Metastatic Lung Carcinoma in the Adrenal Gland (tissue), 1 donor: Measurements from ENCODE around the genes B3GNT6 and GDPD4.

DNA sequence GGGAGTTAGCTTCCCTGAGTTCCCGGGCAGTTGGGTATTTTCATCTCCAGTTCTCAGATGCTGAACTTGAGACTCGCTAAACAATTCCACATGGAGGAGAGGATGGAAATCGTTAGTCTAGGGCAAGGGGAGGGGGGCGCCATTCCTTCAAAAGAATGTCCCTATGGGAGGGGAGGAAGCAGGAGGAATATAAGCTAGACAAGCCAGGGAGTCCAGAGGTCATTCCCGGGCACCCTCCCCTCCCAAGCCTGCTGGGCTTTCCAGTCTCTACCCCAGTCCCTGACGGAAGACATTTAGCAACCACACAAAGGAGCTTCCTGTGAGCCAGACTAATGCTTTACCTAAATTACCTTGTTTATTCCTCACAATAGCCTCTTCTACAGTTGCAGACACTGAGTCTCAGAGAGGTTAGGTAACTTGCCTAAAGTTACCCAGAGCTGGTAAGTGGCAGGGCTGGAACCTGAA lies 2.0 kb upstream of the TSKU start:
- PRO-cap, result unidirectional peak, plus-strand start at position 275 of the sequence

DNA sequence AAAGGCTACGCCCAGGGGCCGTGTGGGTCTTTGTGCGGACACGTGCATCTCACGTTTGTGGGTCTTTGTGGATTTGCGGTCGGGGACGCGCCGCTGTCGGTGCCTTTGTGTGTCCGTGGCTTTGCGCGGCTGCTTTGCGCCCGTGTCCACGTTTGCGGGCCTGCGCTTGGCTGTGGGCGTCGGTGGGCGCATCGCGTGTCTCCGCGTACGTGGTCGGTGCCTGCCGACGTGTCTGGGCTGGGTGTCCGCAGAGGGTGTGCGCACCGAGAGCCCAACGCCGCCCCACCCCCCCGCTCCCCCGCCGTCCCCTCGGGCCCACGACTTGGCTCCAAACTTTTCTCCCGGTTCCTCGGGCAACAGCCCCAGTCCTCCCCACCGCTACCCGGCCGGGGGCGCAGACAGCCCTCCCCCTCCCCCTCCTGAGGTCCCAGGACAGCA lies 483 bp downstream of the TSKU start:
- PRO-cap, result bidirectional peak, plus-strand start at position 70 of the sequence, minus-strand start outside the sequence

DNA sequence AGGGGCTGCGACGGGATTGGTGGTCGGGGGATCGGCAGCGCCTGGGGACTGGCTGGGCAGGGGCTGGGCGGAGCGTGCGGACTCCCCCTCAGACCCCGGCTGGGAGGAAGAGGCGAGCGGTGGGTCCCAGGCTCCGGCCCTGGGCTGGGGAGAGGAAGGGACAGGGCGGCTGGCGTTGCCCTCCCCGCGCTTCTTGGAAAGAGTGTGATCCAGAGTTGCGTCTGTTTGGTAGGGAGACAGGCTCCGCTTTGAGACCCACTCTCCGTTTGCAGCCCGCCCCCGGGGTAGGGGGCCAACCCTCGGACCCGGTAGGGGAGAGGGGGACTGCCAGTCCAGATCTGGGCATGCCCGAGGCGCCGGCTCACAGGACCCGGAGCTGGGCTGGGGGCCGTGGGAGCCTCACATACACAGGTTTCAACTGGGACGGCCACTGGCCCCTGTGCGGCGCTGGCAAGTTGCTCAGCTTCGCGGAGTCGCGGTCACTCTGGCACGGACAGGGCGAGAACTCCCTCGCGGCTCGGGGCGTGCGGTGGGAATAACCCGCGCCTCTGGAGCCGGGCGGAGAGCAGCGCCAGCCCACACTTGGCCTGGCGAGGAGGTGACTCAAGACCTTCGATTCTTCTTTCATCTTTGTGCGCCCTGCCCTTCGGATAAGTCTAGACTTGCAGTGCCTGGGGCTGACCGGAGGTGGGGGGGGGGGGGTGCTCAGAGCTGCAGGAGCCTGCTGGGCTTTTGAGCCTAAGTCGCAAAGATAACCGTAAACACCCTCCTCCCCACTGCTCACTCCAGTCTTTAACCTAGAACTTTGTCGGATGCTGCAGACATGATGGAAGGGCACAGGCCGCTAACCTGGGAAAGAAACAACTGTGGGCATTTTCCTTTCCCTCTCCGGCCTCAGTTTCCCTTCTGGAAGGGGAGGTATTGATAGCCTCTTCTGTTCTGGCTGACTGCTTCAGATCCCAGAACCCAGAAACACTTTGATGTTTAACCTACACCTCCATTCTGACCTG lies 1.2 kb downstream of the TSKU start:
- PRO-cap, result bidirectional peak, plus-strand start at position 91 of the sequence, minus-strand start at position 195 of the sequence

DNA sequence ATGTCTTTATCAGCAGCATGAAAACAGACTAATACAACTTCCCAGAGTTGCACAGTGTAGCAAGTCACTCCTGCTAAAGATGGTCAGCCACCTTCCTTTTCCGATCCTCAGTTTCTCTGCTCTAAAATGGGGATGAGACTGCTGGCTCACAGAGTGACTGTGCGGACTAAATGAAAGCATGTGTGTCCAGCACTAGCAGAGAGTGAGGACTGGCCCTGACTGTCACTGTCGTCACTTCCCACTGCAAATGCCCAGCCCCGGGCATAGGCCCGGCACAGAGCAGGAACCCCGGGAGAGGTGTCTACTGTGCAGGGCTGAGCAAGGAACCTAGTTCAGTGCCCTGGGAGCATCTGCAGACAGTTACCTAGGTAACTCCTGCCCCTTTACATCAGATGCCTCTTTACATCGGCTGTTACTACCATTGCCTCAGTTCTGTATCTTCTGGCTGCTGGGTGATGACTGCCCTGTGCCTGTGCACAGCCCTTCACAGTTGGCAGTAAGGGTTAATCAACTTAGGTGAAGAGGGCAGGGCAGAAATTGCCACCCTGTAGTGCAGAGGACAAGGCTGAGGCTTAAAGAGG lies 9.8 kb downstream of the TSKU start:
- PRO-cap, result no peak

DNA sequence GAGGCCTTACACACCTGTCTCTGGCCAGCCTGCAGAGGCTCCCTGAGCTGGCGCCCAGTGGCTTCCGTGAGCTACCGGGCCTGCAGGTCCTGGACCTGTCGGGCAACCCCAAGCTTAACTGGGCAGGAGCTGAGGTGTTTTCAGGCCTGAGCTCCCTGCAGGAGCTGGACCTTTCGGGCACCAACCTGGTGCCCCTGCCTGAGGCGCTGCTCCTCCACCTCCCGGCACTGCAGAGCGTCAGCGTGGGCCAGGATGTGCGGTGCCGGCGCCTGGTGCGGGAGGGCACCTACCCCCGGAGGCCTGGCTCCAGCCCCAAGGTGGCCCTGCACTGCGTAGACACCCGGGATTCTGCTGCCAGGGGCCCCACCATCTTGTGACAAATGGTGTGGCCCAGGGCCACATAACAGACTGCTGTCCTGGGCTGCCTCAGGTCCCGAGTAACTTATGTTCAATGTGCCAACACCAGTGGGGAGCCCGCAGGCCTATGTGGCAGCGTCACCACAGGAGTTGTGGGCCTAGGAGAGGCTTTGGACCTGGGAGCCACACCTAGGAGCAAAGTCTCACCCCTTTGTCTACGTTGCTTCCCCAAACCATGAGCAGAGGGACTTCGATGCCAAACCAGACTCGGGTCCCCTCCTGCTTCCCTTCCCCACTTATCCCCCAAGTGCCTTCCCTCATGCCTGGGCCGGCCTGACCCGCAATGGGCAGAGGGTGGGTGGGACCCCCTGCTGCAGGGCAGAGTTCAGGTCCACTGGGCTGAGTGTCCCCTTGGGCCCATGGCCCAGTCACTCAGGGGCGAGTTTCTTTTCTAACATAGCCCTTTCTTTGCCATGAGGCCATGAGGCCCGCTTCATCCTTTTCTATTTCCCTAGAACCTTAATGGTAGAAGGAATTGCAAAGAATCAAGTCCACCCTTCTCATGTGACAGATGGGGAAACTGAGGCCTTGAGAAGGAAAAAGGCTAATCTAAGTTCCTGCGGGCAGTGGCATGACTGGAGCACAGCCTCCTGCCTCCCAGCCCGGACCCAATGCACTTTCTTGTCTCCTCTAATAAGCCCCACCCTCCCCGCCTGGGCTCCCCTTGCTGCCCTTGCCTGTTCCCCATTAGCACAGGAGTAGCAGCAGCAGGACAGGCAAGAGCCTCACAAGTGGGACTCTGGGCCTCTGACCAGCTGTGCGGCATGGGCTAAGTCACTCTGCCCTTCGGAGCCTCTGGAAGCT lies 13.6 kb downstream of the TSKU start:
- PRO-cap, result no peak

GRCh38 chr11:76801079-76801766 lies 18.1 kb downstream of the TSKU start:
- PRO-cap, result no peak

GRCh38 chr11:76850789-76851336 lies 9.9 kb upstream of the ACER3 start:
- PRO-cap, result no peak

DNA sequence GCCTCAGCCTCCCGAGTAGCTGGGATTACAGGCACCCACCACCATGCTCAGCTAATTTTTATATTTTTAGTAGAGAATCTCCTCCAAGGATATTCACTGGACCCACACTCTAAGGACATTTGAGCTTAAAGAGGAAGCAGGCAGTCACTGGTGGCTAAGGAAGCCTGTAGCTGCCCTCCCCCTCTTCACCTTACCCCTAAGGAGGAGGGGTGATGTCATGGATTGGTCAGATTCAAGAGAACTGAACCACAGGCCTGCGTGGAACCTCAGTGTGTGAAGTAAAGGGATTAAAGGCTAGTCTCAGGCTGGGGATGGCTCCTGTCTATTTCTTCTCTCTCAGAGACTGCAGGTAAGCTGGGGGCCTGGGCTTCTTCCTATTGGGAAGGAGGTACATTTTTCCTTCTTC lies at the start of gene B3GNT6:
TSS of gene B3GNT6 (plus strand) at position 269 of the 406 bp plus-strand sequence.
- PRO-cap, result bidirectional peak, plus-strand start at position 269 of the sequence, minus-strand start at position 121 of the sequence

DNA sequence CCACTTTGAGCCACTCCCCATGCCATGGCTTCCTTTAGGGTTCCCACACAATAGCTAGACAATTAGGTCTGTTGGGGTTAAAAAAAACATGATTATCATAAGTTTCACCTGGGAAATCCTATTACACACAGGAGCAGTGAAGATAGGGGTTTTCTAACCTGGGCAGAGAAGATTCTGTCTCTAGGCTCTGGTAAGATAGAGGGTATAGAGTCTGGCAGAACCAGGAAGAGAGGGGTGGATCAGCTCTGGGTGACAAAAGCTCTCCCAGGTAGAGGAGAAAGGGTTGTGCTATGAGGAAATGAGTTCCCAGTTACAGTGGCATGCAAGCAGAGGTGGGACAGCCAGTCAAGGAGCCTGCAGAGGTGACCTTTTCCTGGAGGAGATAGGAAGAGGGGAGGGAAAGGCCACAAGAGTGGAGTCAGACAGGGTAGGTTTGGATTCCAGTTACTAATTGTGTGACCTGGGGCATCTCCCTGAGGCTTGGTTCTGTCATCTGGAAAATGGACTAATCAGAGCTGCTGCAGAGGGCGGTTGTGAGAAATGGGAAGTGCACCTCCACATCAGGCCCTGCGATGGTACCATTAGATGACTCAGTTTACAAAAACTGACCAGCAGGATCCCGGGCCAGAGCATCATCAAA lies 3.4 kb upstream of the CAPN5 start:
- PRO-cap, result no peak

- PRO-cap, result no peak
Measured at GRCh38 chr11:77064500-77065034, 2.2 kb upstream of the CAPN5 start.

GRCh38 chr11:77154280-77154864 lies 26.3 kb downstream of the MYO7A start:
- PRO-cap, result no peak

DNA sequence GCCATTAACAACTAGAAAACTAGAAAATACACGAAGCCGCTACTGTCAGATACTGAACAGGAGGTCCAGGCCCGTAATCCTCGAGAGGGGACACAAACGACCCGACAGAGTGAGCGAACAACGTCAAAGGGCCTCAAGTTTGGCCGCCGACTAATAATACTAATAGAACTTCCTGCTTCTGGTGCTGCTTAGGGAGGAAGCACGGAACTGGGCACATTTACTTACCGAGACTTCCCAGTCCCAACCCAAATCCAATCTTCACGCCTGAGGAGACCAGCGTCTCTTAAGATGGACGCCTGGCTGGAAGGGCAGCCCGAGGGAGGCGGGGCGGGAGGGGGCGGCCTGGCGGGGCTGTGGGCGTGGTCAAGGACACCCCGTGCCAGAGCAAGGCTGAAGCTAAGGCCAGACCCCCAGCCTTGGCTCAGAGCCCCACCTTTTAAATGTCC lies at the start of gene GDPD4:
TSS of gene GDPD4 (minus strand) at position 307 of the 446 bp plus-strand sequence.
- PRO-cap, result no peak

GRCh38 chr11:77725387-77725771 lies 87.8 kb upstream of the CLNS1A start:
- PRO-cap, result no peak

GRCh38 chr11:77885992-77886809 lies 65.3 kb downstream of the AAMDC start:
- PRO-cap, result no peak

DNA sequence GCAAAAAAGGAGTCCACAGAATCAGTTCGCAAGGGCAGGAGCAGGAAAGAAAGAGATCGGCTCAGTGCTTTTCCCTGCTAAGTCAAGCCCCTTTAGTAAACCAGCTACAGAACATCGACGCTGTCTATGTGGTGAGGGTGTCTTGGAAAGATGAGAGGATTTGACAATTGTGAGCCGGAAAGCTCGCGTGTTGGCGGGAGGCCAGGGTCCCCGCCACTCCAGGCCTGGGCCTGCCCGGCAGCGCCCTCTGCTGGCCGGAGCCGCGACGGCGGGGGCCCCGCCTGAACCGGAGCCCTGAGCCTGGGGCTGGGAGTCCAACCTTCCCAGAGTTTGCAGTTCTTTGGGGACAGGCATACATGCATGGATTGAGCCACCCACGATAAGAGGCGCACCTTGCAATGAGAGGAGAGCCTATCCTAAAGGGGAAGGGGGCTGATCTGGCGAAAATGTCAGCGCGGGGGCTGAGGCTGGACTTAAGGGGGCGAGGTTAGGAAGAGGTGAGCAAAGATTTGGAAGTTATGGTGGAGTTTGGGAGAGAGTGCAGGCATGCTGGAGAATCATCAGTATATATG lies 17.4 kb upstream of the THRSP start:
- PRO-cap, result no peak

- PRO-cap, result no peak
Measured at GRCh38 chr11:78170771-78171269, 17.6 kb downstream of the KCTD21 start.

GRCh38 chr11:78354128-78355118 lies 63.2 kb downstream of the GAB2 start:
- PRO-cap, result no peak

GRCh38 chr11:78378929-78379405 lies 38.7 kb downstream of the GAB2 start:
- PRO-cap, result no peak

DNA sequence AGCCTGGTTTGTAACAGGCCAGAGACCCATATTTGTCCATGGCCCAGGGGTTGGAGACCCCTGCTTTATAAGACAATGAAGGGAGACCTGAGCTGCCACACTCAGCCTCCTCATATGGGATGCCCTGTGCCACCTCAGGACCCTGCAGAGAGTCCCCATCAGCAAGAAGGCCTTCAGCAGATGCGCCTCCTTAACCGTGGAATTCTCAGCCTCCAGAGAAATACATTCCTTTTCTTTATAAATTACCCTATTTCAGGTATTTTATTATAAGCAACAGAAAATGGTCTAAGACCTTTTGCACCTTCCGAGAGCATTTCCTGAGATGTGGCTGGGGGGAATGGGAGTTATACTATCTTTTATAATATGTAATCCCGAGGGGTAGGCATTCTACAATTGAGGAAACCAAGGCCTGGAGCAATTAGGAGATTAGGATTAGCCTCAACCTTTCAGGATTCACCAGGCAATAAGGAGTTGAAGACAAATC lies 139.9 kb upstream of the TENM4 start:
- PRO-cap, result no peak

DNA sequence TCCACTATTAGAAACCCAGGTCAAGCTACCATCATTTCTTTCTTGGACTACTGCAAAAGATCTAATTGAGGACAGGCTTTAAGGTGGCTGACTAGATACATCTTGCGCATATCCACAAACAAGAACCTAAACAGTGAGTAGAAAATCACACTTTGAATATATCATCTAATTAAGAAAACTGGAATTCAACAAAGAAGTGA lies 1040.5 kb downstream of the FAM181B start:
- PRO-cap, result no peak